IMR-90 (cell line): ENCODE measurements around a stretch of chr2.

GRCh38 chr2:87455206-87455738 is 292.6 kb upstream of the PLGLB2 start:
- RRBS = no CpG with 5 or more reads among the region's 10 CpGs
CAGE:
- cytosol, long polyA plus RNA = no peak
- long polyA plus RNA = no peak
- nucleus, long polyA plus RNA = no peak

GRCh38 chr2:87477637-87478100 is 270.2 kb upstream of the PLGLB2 start:
- RRBS = no CpG with 5 or more reads among the region's 9 CpGs
CAGE:
- cytosol, long polyA plus RNA = no peak
- long polyA plus RNA = no peak
- nucleus, long polyA plus RNA = no peak

DNA sequence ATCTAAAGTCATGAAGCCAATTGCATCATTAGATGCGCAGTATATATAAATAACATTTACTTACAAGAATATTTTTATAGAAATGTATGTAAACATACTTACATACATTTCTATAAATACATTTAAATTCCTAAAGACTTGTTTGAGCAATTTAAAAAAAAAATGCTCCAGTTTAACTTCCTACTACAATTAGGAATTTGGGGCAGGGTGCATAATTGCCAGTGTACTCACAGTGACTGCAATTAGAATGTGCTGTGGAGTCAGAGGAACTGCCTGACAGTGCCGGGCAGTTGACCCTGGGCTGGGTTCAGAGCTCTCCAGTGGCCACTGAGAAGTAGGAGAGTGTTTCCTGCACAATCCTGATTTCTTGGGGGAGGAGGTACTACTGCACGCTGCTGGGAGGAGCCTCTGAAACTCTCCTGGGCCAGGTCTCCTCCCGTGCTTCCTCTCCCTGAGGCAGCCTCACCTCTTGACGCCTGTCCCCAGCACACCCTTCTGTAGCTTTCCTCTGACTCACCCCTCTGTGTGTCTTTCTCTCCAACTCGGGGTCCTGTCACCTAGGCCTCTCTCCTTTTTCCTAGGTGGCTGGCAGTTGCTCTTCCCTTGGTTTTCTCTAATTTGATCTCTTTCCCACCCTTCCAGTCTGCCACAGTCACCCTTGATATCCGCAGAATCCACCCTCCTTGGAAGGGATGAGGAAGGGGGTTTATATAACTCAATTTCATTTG is 264.8 kb upstream of the PLGLB2 start:
- RRBS = no CpG with 5 or more reads among the region's 7 CpGs
CAGE:
- cytosol, long polyA plus RNA = no peak
- long polyA plus RNA = no peak
- nucleus, long polyA plus RNA = no peak

DNA sequence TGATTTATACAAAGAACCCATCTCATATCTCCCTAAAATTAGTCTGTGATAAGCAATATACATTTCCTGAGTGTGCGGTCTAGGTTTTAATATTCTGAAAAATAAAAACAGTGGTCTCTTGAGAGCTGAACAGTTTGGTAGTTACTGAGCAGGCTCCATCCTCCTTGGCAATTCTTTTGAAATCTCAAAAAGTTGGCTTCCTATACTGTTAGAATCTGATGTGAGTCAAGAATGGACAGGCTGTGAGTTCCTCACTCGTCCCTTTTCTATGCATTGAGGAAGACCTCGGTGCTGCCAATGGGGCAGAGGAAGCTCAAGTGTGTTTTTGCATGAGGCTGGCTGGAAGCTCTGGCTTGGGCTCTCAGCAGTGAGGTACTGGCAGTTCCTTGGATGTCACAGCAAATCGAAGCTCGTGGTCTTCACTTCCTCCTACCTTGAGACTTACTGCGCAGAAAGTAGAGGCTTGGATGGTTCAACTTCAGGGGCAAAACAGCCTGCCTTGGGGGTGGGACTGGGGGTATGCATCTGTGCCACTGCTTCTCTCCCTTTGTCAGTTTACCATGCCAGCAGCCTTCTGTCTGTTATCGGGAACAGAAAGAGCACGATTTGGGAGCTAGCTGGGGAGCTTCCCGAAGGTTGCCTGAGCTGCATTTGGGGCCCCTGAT is 229.9 kb upstream of the PLGLB2 start:
- RRBS = no CpG with 5 or more reads among the region's 9 CpGs
CAGE:
- cytosol, long polyA plus RNA = no peak
- long polyA plus RNA = no peak
- nucleus, long polyA plus RNA = no peak

DNA sequence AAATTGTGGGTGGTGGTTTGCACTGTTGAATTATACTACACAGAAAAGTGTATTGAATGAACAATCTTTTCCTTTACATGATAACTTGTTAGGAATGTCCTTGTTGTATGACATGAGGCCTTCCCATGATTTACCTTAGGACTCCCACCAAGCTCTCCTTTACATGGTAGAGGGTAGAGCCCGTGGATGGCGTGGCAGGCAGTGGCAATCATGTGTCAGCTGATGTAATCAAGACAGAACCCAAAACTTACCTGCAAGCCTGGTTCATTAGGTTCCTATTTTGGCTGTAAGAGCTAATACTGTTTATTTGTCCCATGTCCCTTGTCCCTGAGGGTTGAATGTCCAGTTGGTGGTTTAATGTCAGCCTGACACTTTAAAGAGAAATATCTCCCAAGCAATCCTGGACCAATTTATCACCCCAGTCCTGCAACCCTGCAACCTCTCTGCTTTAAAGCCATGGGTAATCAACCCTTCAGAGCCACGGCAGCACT is 5.9 kb upstream of the FABP1 start:
- RRBS = no CpG with 5 or more reads among the region's 3 CpGs
CAGE:
- cytosol, long polyA plus RNA = no peak
- long polyA plus RNA = no peak
- nucleus, long polyA plus RNA = no peak

GRCh38 chr2:88168323-88168920 is 1.7 kb upstream of the THNSL2 start:
- RRBS = no CpG with 5 or more reads among the region's 12 CpGs
CAGE:
- cytosol, long polyA plus RNA = no peak
- long polyA plus RNA = no peak
- nucleus, long polyA plus RNA = no peak

DNA sequence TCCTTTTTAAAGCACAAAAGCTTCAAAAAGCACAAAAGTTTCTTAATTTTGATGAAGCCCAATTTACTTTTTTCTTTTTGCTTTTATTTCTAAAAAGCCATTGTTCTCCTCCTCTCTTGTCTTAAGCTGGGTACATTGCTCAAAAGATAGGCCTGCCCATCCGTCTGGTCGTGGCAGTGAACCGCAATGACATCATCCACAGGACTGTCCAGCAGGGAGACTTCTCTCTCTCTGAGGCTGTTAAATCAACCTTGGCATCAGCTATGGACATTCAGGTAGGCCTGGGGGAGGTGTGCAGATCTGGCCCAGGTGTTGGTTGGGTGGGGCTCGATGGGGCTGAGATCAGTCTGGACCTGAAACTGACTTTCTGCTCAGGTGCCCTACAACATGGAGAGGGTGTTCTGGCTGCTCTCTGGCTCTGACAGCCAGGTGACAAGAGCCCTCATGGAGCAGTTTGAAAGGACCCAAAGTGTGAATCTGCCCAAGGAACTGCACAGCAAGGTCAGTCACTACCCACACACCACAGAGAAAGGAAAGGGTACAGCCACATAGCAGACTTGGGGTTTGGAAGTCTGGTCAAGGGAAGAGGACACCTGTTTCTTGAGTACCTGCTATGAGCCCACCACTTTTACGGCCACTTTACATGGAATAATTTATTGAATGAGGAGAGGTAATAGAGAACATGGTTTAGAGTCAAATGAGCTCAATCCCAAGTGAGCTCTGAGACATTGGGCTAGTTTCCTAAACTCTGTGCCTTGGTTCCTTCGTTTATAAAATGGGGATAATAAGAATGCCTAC is 12.6 kb downstream of the THNSL2 start:
- RRBS = no CpG with 5 or more reads among the region's 6 CpGs
CAGE:
- cytosol, long polyA plus RNA = no peak
- long polyA plus RNA = no peak
- nucleus, long polyA plus RNA = no peak

GRCh38 chr2:88269732-88270289 is 99.7 kb downstream of the THNSL2 start:
- RRBS = no CpG with 5 or more reads among the region's 6 CpGs
CAGE:
- cytosol, long polyA plus RNA = no peak
- long polyA plus RNA = no peak
- nucleus, long polyA plus RNA = no peak

GRCh38 chr2:88350172-88351425 is 101.9 kb downstream of the FOXI3 start:
- RRBS = 6% methylated on average over 22 of the region's 59 CpGs
CAGE:
- cytosol, long polyA plus RNA = no peak
- long polyA plus RNA = no peak
- nucleus, long polyA plus RNA = no peak

GRCh38 chr2:88503827-88504168 is 20.7 kb upstream of the TEX37 start:
- RRBS = no CpG with 5 or more reads among the region's 10 CpGs
CAGE:
- cytosol, long polyA plus RNA = no peak
- long polyA plus RNA = no peak
- nucleus, long polyA plus RNA = no peak

GRCh38 chr2:88579419-88579691 is 47.9 kb downstream of the EIF2AK3 start:
- RRBS = no CpG with 5 or more reads among the region's 2 CpGs
CAGE:
- cytosol, long polyA plus RNA = no peak
- long polyA plus RNA = no peak
- nucleus, long polyA plus RNA = no peak

GRCh38 chr2:88690944-88691354 is 524 bp upstream of the RPIA start:
- RRBS = no CpG with 5 or more reads among the region's 13 CpGs
CAGE:
- cytosol, long polyA plus RNA = no peak
- long polyA plus RNA = no peak
- nucleus, long polyA plus RNA = no peak

GRCh38 chr2:88885871-88886398 is 194.5 kb downstream of the RPIA start:
- RRBS = no CpG with 5 or more reads among the region's 8 CpGs
CAGE:
- cytosol, long polyA plus RNA = no peak
- long polyA plus RNA = no peak
- nucleus, long polyA plus RNA = no peak

DNA sequence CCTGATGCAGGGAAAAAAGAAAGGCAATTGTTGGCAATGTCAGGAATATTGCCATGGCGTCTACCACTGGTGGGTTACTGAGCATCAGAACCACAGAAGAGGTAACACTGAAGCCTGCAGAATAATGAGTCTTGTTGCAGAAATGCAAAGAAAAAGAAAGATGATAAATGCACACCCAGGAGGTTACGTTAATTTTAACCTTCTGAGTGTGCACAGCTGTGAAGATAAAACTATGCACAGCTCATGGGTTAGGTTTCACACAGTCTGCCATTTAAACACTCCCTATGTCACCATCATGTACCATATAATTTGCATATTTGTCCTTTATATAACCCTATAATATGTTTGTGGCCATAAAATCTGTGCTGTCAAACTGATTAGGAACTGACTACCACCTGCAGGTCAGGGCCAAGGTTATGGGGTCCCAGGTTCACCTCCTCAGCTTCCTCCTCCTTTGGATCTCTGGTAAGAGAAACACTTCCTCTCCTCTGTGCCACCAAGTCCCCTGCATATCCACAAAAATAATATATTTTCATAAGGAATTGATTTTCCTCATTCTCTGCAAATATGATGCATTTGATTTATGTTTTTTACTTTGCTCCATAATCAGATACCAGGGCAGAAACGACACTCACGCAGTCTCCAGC is 205.5 kb downstream of the RPIA start:
- RRBS = no CpG with 5 or more reads among the region's 4 CpGs
CAGE:
- cytosol, long polyA plus RNA = no peak
- long polyA plus RNA = no peak
- nucleus, long polyA plus RNA = no peak

DNA sequence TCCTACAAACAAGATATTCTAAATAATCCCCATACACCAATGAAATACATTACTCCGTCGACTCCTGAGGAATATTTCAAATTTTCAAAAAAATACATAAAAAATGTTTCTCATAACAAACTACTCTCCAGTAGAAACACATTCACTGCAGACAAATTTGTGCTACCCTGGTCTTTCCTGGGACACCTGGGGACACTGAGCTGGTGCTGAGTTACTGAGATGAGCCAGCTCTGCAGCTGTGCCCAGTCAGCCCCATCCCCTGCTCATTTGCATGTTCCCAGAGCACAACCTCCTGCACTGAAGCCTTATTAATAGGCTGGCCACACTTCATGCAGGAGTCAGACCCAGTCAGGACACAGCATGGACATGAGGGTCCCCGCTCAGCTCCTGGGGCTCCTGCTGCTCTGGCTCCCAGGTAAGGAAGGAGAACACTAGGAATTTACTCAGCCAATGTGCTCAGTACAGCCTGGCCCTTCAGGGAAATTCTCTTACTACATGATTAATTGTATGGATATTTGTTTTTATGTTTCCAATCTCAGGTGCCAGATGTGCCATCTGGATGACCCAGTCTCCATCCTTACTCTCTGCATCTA is 1529.2 kb downstream of the RPIA start:
- RRBS = no CpG with 5 or more reads among the region's 3 CpGs
CAGE:
- cytosol, long polyA plus RNA = no peak
- long polyA plus RNA = no peak
- nucleus, long polyA plus RNA = no peak

DNA sequence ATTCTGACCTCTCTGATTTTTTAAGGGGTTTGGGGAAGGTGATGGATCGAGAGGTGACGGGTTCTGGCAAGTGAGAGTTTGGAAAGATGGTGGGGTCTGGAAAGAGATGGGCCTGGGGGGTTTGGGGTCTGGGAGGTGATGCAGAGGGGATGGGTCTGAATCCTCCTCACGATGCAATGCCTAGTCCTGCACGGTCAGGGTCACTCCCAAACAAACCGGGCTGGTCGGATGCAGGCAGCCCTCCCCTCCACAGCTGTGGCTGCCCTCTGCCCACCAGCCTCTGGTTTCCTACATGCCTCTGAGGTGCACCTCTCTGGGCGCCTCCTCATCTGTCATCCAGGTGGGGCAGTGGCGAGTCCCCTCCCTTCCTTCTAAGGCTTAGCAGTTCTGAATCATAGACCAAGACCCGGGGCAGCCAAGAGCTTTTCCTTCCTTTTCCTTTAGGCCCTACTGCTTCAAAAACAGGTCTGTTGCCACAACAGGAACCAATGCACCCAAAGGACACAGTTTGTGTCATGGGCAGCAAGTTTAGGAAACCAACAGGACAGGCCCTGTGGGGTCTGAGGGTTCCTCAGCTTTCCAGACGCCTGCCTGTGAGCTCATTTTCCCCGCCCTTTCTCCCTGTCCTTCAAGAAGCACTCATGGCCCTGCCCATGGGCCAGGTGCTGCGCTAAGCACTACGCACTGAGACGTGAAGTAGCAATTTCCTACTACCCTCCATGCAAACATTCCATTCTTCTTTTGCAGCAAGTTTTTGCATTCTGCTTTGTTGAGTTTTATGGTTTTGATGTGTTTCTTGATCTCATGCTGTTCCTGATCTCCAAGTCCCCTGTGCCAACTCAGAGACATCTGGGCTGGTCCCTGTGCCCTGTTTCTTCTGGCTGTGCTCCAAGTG is 6.5 kb upstream of the MAL start:
- RRBS = no CpG with 5 or more reads among the region's 14 CpGs
CAGE:
- cytosol, long polyA plus RNA = no peak
- long polyA plus RNA = no peak
- nucleus, long polyA plus RNA = no peak

- RRBS = no CpG with 5 or more reads among the region's 2 CpGs
CAGE:
- cytosol, long polyA plus RNA = no peak
- long polyA plus RNA = no peak
- nucleus, long polyA plus RNA = no peak
Observed at GRCh38 chr2:95031573-95031983, 6.1 kb downstream of the MAL start.

GRCh38 chr2:95827083-95828081 is 164.2 kb downstream of the ANKRD36C start:
- RRBS = no CpG with 5 or more reads among the region's 4 CpGs
CAGE:
- cytosol, long polyA plus RNA = no peak
- long polyA plus RNA = no peak
- nucleus, long polyA plus RNA = no peak

GRCh38 chr2:96001838-96002037 is 10.1 kb upstream of the ANKRD36C start:
- RRBS = 76% methylated on average over 1 of the region's 3 CpGs
CAGE:
- cytosol, long polyA plus RNA = no peak
- long polyA plus RNA = no peak
- nucleus, long polyA plus RNA = no peak

DNA sequence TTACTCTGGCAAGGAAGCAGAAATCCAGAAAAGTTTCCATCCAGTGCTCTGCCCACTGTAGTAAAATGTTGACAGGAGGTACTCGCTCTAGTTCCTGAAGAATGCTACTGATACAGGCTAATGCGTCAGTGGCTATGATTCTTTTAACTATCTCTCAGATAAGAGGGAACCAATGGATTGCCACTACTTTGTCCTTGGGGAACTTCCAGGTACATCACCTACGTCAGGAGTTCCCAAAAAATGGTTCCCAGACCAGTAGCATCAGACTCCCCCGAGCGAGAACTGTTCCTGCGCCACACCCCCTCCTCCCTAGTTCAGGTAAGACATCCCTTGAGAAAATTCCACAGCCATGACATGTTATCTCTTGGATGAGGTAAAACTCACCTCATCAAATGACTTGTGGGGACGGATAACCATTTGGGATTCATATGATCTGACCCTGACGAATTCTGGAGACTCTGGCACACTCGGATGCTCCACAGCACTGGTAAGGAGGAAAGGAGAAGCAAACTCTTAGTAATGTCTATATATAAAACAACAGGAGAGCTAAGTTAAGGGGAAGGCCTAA is 16.6 kb downstream of the STARD7 start:
- RRBS = no CpG with 5 or more reads among the region's 9 CpGs
CAGE:
- cytosol, long polyA plus RNA = no peak
- long polyA plus RNA = no peak
- nucleus, long polyA plus RNA = no peak